Epithelial cell of prostate (primary cell): ENCODE data around the gene GFI1B.

- RRBS, result no CpG with 5 or more reads among the region's 30 CpGs
These were observed 7.2 kb upstream of the POMT1 start for GRCh38 chr9:131495398-131496075.

GRCh38 chr9:131529658-131530406 is 1.2 kb downstream of the UCK1 start:
- RRBS, result no CpG with 5 or more reads among the region's 15 CpGs

- RRBS, result 69% methylated on average over 12 of the region's 33 CpGs
These were observed 33.4 kb downstream of the PRRT1B start for GRCh38 chr9:131578291-131579572.

DNA sequence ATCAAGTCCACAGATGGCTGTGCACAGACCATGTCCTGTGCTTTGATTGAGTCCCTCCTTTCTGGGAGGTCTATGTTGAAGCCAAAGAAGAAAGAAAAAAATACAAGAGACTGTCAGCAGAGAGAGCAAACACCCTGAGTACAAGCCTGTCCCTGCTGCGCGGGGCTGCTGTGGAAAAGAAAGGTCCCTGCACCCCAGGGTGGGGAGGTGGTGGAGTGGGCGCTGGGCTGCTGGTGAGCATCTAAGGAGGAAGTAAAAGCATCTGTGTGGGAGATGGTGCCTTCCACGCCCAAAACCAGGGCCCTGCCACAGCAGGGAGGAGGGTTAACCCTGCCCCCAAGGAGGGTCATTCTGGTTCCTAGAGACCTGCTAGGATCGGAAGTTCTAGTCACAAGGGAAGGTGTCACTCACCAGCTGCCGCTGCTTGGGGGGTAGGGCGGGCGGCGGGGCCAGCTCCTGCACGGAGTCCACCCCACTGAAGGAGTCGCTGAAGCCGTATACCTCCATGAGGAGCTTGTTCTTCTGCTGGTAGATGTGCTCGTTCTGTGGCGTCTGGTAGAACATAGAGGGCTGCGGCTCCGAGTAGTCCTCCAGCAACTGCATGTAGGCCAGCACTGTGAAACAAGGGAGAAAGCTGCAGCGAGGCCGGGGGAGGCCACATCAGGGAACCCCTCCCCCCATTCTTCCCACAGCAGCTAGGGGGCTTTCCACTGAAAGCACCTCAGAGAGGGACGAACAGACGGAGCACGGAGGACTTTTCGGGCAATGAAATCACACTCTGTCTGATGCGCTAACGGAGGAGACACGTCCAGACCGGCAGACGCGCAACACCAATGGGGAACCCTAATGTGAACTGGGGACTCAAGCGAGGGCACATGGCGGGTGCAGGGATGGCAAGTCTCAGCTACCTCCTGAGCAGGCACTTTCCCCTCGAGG is 76.3 kb downstream of the PRRT1B start:
- RRBS, result no CpG with 5 or more reads among the region's 31 CpGs

- RRBS, result no CpG with 5 or more reads among the region's 8 CpGs
These were observed 89.9 kb downstream of the RAPGEF1 start for GRCh38 chr9:131649720-131650652.

DNA sequence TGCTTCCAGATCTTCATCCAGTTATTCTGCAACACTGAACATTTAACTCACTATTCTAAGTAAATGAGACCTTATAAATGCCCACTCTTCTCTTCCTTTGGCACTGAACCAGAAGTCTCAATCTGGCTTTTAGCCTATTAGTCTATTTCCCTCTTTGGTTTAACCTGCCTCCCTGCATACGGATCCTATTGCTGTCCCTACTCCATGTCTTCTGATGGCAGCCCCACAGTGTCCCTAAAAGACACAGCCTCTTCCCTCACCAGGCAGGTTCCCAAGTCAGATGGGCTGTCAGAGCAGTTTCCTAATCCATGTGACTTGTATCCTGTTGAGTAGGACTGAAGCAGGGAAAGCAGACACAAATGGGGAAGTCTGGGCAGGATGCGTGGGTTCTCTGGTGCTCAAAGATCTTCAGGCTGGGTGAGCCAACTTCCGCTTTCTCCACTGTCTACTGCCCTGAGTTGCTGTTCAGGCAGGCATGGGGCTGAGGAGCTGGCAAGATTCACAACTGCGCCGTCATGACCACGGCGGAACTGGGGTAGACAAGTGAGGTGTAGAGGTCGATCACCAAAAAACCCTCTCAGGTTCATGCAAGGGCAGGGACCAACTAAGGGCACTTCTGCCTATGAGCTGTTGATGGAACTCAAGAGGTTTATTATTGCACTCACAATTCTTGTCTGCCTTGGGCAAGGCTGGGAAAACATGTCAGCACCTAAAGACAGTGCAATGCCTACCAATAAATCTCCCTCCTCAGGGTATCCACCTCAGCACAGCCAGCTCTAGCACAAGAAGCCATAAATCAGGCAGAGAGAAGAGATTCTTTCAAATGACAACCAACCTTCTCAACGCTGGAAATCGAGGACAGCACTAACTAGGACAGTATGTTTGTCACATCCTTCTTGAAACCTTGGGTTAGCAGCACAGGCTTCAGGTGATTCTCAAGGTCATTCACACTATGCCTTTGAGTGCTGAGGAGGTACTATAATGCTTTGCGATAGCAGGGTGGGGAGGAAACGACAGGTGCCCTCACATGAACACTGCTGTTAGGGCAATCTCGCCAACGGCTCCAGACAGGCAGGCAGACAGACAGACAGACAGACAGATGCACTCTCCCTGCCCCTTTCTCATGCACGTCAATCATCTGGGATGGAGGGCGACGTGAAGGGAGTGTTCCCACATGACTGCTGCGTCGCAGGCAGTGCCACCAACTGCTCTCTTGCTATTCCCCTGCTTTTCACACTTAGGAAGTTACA is 83.3 kb downstream of the RAPGEF1 start:
- RRBS, result no CpG with 5 or more reads among the region's 19 CpGs

- RRBS, result no CpG with 5 or more reads among the region's 11 CpGs
These were observed 82.4 kb downstream of the RAPGEF1 start for GRCh38 chr9:131657416-131657965.

DNA sequence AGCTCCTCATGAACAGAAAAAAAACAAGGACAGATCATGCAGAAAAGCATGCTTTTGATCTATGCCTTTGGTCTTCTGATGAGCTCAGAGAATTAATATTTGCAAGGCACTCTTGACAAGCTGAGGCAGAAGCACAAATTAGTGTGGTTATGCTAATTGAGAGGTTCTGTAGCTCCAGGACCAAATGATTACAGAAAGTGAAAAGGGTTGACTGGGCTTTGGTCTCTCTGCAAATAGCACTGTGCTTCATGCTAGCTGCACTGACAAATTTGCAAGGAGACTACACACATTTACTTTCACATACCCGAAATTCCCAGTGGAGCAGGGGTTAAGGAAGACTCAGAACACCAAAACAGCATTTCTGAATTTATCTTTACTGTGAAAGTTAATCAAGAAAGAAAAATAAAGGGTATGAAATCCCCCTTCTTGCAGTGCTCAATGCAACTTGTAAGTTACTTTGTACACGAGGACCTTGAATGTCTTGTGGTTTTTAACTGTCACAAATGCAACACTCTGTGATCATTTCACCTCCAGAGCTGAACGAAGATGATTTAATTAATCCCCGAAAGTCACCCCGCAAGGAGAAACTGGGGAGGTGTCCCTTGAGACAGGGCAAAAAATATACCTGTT is 12.0 kb downstream of the RAPGEF1 start:
- RRBS, result no CpG with 5 or more reads among the region's 5 CpGs

DNA sequence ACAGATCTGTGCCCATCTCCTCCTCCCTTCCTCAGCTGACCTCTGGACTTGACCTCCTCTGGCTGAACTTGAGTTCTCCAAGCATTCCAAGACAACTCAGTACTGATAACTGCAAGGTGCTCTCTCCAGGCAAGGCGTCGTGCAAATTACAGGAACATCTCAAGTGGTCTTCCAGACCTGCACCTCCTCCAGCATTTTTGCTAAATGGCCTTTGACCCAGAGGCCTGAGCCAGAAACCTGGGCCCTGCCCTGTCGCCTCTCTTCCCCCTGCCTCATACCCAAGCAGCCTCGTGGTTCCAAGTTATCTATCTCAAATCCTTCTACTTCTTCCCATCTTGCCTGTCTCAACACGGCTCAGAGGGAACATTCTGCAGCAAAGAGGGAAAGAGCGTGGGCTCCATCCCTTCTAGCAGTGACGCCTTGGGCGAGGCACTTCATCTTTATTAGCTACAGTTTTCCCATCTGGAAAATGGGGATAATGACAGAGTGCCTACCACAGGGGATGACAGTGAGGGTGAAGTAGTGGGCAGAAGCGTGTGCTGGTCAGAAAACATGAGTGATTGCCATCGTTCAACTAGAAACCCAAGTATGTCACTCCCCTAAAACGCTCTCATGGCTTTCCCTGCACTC is 126.4 kb upstream of the RAPGEF1 start:
- RRBS, result no CpG with 5 or more reads among the region's 11 CpGs

DNA sequence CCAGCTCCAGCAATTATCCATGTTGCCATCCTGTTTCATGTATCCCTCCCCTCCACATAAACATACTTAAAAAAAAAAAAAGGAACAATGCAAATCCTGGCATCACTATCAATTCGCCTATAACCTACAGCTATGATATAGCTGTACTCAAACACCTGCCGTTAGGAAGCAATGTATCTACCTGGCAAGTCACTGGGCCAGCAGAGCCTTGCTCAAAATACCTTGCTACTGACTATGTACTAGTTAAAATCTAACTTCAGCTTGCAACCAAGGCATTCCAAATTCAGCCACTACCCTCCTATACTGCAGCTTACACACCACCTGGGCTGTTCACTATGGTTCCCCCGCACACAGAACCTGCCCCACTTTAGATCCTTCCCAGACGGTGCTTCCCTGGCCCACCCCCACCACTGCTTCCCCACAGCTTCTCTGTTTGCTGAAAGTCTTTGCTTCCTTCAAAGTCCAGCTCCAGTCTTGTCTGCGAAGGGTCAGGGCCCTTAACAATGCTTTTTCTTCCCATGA is 89.9 kb downstream of the MED27 start:
- RRBS, result no CpG with 5 or more reads among the region's 5 CpGs

GRCh38 chr9:132217144-132217656 is 55.3 kb downstream of the NTNG2 start:
- RRBS, result no CpG with 5 or more reads among the region's 5 CpGs

- RRBS, result no CpG with 5 or more reads among the region's 5 CpGs
These were observed 71.6 kb downstream of the NTNG2 start for GRCh38 chr9:132233471-132233880.

DNA sequence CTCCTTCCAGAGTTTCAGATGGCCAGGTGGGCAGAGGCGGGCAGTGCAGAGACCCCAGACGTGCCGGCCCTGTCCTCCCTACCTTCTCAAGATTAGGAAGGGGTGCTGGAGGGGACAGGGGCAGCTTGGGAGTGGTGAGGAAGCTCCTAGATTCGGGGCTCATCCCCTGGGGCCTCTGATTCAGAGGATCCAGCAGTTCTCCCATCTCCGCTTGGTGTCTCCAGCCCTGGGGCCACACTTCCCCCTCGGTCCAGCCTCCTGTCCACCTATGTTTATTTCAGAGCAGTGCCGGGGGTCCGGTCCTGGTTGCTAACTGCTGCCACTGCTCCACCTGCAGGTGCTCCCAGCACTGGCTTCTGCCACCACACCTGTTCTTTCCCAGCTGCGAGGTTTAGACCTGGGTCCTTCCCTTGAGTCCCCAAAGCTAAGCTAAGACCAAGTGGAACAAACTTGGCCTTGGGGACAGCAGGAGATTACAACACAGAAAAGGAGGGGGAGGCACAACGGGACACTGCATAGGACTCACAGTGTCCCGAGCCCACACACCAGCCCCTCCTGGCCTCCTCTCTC is 81.5 kb downstream of the NTNG2 start:
- RRBS, result no CpG with 5 or more reads among the region's 11 CpGs

DNA sequence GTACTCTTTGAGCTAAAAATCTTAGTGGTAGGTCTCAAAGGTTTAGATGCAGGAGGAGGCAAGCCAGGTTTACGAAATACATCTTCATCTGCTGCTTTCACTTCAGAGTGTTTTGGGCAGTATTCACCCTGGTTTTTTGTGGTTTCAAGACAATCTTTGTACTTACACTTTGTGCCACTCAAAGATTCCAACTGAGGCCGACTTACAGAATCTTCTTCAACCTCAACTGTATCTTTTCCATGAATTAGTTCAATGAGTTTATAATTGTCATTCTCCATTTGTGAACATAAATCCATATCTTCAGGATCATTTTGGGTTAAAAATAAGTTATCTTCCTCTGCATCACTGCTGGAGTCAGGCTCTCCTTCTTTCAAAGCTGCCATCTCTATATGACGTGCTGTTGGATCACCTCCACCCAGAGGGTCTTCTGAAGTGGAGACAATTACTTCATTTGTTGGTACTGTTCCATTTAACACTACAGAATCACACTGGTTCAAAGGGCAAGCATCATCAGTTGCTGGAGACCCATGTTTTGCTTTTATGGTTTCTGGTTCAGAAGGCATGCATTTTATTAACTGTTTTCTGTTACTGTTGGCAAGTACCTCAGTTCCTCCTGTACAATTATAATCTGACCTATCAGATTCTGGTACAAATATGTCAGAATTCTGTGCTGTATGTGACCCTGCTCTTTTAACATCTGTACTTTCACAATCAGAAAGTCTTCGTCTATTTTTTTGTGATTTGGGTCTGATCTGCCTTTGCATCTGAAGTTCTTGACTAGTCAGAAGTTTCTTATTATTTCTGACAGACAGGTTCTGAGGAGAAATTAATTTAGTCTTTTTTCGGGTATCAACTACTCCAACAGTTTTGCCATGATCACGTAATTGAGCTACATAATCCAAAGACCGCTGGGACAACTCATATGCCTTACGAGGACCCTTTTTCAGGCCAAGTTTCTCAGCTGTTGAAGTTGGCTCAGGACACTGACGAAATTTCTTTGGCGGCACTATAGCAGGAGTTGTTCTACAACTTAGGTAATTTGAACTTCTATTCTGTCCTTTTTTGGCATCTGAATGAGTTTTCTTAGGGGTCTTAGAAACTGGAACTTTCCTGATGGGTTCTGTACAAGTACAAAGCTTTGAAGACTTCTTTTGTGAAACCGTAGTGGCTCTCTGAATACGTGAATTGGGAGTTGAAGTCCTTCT is 27.6 kb downstream of the SETX start:
- RRBS, result no CpG with 5 or more reads among the region's 12 CpGs

GRCh38 chr9:132545945-132546494 is 36.4 kb upstream of the BARHL1 start:
- RRBS, result 3% methylated on average over 8 of the region's 17 CpGs

DNA sequence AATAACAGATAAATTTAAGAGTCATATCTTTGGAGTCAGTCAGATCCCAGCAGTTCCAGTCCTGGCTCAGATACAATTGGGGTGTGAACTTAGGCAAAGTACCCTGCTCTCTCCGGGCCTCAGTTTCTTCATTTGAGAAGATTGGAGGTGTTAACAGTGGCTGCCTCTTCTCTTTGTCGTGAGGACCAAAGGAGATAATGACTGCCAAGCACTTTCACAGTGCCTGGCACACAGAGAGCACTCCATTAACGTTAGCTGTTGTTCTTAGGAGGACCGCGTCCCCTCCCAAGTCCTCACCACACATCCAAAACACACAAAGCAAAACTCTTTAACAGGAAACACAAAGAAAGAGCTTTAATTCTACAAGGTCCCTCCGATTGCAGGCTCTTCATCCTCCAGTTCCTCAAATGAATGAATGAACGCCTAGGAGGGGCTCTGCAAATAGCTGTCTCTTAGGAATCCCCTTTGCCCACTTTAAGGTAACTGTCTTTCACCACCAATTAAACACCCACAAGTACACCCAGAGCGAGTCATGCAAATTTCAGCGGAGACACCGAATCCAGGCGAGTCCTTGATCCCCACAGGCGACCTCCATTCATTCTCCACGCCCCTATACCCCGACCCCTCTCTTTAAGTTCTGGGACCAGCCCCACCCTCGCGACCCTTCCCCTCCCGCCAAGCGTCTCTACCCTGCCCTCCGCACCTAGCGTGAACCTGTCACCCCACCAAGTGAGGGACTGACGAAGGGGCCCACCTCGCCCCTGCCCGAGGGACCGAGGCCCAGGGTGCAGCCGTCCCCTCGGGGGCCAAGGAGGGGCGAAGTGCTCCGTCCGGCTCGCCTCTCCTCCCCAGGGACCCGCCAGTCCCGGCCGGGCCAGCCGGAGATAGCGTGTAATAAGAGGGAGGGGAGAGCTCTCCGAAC is 671 bp downstream of the TSC1 start:
- RRBS, result no CpG with 5 or more reads among the region's 36 CpGs

- RRBS, result no CpG with 5 or more reads among the region's 16 CpGs
These were observed at the start of gene GFI1B for GRCh38 chr9:132978425-132978888. TSS of gene GFI1B (plus strand) at chr9:132978694.

DNA sequence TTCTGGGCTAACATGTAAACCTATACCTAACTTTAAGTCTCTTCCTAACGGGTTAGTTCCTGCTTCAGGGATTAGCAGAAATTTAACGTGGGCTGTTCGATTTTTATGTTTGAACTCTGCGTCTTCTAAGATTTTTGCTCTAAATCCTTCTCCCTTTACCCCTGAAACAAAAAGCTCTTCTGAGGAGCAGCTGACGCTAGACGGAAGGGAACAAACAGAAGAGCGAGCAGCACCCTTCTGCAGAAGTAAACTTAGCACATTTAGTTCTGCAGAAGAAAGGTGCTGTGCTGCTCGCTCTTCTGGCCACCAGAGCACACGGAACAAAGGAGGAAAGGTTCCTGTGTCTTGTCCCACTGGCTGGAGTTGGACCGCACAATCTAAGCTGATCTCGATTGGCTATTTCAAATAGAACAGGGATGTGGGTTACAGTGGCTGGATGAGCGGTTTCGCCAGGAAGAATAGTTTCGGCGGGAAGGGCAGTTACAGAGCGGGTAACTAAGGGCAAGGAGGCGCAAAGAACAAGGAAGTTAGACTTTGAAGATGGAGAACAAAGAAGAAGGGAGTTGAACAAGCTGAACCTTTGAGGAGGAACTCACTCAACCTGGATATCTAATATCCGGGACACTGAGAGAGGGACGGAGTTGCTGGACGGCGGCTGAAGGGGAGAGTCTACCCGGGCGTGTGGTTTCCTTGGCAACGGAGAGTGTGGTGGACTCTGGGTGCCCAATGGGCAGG is 7.0 kb downstream of the GTF3C5 start:
- RRBS, result 86% methylated on average over 5 of the region's 24 CpGs

- RRBS, result no CpG with 5 or more reads among the region's 22 CpGs
These were observed 7.7 kb upstream of the CEL start for GRCh38 chr9:133054017-133054585.

DNA sequence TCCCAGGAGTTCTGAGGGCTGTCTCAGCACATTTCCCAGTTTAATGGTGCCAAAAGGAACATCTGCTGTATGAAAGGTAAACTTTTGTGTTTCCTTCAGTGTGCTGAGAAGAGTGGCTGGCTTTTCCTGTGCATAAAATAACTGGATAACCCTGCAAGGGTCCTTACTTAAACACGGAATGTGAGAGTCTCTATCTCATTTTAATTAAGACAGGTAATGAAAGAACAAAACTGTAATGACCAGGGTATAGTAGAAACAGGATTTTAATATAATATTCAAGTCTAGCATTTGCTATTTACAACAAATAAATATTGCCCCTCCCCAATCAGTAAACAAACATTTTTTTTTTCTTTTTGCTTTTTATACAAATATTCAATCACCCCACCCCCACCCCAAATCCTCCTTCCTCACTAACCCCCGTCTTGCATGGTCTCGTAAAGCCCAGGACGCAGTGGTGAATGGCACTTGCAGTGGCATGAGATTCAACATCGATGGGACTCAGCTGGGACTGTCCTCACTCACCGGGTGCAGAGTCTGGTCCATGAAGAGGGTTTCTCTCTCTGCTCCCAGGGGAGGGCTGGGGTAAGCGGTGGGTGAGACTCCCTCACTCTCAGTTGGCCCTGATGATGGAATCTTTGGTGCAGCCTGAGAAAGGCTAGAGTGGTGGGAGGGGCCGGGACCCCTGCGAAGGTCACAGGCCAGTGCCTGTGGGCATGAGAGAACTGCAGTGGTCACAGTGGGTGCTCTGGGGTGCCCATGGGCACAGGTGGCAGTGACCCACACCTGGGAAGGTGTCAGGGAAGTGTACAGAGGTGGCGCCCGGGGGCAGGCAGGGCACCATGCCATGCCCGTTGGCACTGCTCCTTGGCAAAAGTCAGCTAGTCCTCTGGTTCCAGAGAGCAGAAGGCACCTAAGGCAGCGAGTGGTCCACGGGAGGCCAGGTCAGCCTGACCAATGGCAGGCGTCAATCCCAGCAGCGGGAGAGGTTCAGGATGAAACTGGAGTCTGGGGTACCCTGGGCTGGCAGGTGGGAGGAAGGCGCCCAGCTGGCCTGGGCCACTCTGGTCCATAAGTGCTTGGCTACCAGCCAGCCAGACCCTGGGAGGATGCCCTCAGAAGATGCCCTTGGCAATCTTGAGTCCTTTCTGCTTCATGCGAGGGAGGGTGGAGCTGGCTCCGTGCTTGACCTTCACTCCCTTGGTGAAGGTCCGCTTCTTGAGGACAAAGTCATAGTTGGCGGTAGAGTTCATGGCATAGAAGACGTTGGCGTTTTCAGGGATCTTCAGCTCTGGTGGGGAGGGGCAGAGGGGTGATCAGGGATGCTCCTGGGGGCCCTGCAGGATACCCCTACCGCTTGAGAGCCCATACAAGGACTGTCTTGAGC is 23.1 kb downstream of the RALGDS start:
- RRBS, result no CpG with 5 or more reads among the region's 24 CpGs